Measurements from ENCODE around the gene SYCE1L.

DNA sequence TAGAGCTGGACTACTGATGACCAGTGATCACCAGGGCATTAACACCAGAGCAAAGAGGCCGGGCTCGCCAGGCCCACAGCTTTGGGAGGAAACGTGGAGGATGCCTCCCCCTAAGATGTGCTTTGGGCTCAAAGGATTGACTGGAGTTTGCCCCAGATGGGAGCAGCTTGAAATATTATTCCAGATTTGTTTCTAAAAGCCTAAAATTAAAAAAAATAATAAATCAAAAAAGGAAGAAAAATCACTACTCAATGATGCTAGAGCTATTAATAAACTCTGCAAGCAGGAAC is 197.4 kb downstream of the ZFHX3 start:
- CAGE, long polyA plus RNA, result no peak
- RRBS, result no CpG with 5 or more reads among the region's 3 CpGs

- CAGE, long polyA plus RNA, result no peak
- RRBS, result no CpG with 5 or more reads among the region's 9 CpGs
Observed at GRCh38 chr16:72967852-72968390, 80.0 kb downstream of the ZFHX3 start.

DNA sequence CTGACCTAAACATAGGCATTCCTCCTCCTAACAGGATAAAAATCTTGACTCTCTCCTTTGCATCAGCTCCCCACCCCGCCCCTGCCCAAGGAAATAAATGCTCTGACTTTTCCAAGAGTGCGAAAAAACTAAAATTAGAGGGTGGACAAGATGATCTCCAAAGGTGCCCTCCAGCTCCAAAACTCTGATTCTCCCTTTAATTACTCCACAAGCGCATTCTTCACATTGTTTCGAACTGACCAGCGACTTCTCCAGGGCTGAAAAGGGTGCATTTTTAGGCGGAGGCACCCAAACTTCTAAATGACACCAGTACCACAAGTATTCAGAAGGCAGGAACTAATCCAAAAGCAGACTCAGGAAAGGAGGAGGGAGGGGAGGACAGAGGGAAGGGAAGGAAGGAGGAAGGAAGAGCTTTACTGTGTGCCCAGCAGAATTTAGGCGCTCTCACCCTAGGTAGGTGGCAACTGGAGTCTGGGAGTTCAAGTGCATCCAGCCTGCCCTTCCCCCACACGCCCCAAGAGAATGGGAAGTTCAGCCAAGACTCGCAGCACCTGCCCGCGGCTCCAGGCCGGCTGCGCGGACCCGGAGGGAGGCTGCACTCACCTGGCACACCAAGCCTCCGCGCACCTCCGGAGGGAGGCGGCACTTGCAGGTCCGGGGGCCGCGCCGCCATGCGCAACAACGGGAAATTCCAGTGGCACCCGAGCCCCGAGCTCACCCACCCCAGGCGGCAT is 612 bp downstream of the ZFHX3 start:
- CAGE, long polyA plus RNA, result no peak
- RRBS, result 5% methylated on average over 4 of the region's 28 CpGs

GRCh38 chr16:73848862-73849640 is 447.6 kb upstream of the PSMD7 start:
- CAGE, long polyA plus RNA, result no peak
- RRBS, result no CpG with 5 or more reads among the region's 8 CpGs

DNA sequence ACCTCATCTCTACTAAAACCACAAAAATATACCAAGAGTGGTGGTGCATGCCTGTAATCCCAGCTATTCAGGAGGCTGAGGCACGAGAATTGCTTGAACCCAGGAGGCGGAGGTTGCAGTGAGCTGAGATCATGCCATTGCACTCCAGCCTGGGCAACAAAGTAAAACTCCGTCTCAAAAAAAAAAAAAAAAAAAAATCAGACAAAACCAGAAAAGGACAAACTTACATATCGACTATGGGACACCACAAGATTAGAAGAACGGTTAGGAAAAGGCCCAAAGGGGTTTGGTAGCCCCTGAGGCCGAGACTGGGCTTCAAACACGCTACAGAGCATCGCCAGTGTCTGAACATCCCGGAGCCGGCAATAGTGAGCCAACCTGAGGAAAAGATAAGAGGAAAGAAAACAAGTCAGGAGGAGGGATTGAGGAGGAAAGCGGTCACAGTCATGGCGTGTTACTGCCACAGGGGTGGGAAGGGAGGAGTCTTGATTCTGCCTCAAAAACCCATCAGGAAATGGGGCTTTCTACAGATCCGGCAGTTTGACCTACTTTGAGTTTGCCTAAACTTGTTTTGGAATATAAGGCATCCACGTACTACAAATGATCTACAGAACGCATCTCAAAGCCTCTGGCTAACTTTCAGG is 96.9 kb downstream of the WDR59 start:
- CAGE, long polyA plus RNA, result no peak
- RRBS, result no CpG with 5 or more reads among the region's 15 CpGs

DNA sequence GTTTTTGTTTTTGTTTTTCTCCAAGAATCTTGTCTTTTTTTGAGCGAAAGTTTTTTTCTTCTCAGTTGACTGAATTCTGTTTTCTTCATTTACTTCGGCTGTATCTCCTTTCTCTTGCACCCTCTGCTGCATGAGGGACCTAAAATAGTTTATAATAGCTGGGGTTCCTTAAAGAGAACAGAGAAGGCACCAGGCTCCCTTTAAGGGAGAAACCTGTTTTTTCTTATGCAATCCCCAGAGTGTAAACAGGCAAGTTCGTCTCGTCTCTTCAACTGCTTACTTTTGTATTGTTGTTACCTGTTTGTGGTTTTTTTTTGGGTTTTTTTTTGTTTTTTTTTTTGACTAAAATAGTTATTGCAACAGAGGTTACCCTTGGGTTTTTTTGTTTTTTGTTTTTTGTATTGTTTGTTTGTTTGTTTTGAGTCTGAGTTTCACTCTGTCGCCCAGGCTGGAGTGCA is 3.6 kb upstream of the LDHD start:
- CAGE, long polyA plus RNA, result no peak
- RRBS, result no CpG with 5 or more reads among the region's 5 CpGs

GRCh38 chr16:75246009-75246206 is 5.5 kb downstream of the BCAR1 start:
- CAGE, long polyA plus RNA, result no peak
- RRBS, result no CpG with 5 or more reads among the region's 3 CpGs

DNA sequence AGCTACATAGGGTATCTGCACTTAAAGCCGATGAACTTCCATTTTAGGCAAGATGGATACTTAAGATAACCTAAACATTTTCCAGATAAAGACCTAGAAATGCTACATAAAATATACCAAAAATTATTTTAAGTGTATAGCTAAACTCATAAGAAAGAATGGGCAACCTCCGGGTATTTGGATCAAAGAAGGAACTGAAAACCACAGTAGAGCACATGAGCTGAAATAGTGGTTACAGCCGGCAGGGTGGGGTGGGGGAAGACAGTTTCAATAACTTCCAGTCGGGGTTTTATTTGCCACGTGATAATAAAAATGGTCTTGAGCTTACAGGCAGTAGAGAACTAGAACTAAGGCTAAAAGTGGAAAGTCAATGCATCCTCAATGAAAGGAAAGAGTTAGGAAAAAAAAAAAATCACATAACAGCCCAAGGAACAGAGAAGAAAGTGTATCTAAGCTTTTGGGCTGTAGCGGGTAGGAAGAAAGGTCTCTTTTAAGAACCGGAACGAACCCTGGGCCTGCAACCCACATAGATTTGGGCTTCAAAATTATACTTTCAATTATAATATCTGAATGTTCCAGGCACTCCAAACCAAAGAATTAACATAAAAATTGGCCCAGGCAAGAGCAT is 53.0 kb downstream of the CFDP1 start:
- CAGE, long polyA plus RNA, result no peak
- RRBS, result no CpG with 5 or more reads among the region's 8 CpGs

GRCh38 chr16:75380841-75381559 is 52.3 kb downstream of the CFDP1 start:
- CAGE, long polyA plus RNA, result no peak
- RRBS, result no CpG with 5 or more reads among the region's 3 CpGs

DNA sequence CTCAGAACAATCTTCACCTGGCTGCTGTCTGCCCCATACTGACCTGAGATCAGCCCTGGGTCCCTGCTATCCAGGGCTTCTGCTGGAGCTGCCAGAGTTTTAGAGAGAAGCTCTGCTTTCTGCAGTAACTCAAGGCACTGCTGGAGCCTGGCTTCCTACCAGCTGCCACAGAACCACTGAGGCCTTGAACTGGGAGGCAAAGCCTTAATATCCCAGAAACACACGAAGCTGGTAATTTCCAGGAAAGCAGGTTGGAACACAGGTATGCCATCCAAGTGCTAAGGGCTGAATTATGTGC is 7.5 kb downstream of the TMEM170A start:
- CAGE, long polyA plus RNA, result no peak
- RRBS, result no CpG with 5 or more reads among the region's 1 CpG

GRCh38 chr16:75462848-75463290 is 1.6 kb downstream of the TMEM170A start:
- CAGE, long polyA plus RNA, result no peak
- RRBS, result no CpG with 5 or more reads among the region's 3 CpGs

- CAGE, long polyA plus RNA, result no peak
- RRBS, result no CpG with 5 or more reads among the region's 10 CpGs
Observed at GRCh38 chr16:75542359-75542847, 6.5 kb upstream of the CHST5 start.

DNA sequence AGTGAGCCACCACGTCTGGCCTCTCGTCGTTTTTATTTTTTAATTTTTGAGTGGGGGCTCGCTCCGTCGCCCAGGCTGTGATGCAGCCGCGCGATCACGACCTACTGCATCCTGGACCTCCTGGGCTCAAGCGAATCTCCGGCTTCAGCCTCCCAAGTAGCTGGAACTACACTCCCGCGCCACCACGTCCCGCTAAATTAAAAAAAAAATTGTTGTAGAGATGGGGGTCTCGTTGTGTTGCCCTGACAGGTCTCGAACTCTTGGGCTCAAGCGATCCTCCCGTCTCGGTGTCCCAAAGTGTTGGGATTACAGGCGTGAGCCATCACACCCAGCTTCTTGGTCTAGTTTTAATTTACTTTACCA is 1.2 kb downstream of the TERF2IP start:
- CAGE, long polyA plus RNA, result no peak
- RRBS, result no CpG with 5 or more reads among the region's 22 CpGs

- CAGE, long polyA plus RNA, result no peak
- RRBS, result no CpG with 5 or more reads among the region's 9 CpGs
Observed at GRCh38 chr16:76293043-76293391, 15.8 kb downstream of the CNTNAP4 start.

DNA sequence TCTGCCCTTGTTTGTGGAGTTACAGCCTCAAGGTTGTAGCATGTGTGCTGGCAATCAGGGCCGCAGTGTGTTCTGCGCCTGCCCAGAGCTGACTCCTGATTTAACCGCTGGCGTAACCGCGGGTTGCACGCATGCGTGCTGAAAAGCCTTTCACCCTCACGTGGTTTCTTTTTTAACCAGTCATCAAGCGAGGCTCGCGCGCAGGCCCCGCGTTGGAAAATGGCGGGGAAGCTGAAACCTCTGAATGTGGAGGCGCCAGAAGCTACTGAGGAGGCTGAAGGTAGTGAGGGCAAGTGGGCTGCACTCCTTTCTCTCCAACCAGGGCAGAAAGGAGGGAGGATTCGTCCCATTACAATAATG is at the start of gene SYCE1L:
Gene SYCE1L (plus strand): TSS at position 176 of the 360 bp plus-strand sequence.
- CAGE, long polyA plus RNA, result no peak
- RRBS, result no CpG with 5 or more reads among the region's 18 CpGs

- CAGE, long polyA plus RNA, result no peak
- RRBS, result no CpG with 5 or more reads among the region's 12 CpGs
Observed at GRCh38 chr16:77499409-77500164, 64.8 kb upstream of the ADAMTS18 start.

GRCh38 chr16:77663686-77664045 is 58.6 kb upstream of the NUDT7 start:
- CAGE, long polyA plus RNA, result no peak
- RRBS, result no CpG with 5 or more reads among the region's 2 CpGs

DNA sequence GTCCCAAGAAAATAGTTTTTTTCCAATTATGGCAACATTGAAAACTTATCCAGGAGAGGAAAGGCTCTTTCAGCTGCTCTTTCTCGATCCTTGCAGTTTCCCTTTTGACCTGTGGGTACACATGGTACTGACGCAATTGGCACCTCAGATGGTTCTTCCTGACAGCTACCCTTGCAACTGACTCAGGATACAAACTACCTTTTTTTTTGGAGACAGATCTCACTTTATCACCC is 607.1 kb downstream of the WWOX start:
- CAGE, long polyA plus RNA, result no peak
- RRBS, result no CpG with 5 or more reads among the region's 2 CpGs

DNA sequence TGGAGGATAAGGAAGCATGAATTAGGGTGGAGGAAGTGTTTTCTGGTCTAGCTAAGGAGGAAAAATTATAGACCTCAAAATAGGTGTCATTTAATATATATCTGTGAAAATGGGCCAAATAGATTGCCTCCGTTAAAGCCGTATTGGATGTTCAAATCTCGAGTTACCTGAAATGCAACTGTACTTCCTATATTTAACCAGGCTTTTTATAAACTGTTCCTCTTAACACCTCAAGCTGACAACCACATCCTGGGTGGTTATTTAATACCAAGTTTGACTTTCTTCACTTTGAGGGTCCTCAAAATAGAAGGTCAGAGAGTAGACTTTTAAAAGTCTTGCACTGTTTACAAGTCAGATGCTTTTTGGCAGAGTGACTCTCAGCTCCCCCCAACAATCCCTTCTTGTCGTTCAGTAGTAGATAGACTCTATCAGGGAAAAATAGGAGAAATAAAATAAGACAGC is 650.2 kb downstream of the WWOX start:
- CAGE, long polyA plus RNA, result no peak
- RRBS, result no CpG with 5 or more reads among the region's 4 CpGs

DNA sequence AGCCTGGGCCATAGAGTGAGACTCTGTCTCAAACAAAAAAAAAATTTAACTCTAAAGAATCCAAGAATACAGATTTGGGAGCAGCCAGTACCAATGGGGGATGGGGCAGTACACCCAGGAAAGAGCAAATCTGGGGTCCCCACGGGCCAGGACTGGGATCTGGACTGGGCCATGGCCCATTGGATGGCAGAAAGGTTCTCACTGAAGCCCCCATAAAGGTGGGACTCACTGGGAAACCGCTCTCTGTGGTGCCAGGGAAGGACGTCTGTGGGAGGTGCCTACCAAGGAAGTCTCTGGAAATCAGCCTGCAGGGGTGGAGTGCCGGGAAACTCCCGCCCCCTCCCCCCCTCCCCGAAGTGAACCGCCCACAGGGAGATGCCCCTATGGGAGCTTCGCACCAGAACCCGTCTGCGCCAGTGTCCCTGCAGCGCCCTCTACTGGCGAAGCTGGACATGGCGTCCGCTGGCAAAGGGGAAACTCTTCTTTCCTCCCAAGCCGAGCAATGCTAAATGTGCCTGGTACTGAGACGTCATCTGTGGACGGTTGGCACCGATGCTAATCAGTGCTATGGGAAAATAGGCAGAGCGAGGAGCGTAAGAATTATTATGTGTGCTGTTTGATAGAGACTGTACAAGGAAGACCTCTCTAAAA is 671.0 kb downstream of the WWOX start:
- CAGE, long polyA plus RNA, result no peak
- RRBS, result no CpG with 5 or more reads among the region's 20 CpGs

Data from AG04450 (cell line).